ENCODE measurements around a stretch of chr15.

DNA sequence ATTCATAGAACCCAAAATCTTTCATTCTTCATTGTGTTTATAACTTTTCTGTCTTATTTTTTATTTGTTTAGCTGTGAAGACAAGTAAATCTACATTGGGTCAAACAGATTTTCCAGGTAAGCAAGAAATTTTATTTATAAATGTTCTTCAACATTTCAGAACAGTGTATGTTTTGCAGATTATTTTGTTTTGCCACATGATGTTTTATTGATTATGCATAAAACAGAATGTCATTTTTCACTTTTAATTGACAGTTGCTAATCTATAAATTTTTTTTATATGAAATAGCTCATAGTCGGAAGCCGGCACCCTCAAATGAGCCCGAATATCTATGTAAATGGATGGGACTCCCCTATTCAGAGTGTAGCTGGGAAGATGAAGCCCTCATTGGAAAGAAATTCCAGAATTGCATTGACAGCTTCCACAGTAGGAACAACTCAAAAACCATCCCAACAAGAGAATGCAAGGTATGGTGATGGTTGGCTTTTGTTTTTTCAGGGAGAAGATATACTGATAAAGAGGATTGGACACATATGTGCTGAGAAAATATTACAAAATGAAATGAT is 45.7 kb downstream of the CHD2 start:
- PRO-cap, result no peak
- RAMPAGE, long total RNA, 2 experiments, result no peak in any of the 2 experiments

GRCh38 chr15:92978075-92978546 is 78.0 kb downstream of the CHD2 start:
- PRO-cap, result no peak
- RAMPAGE, long total RNA, 2 experiments, result no peak in any of the 2 experiments

DNA sequence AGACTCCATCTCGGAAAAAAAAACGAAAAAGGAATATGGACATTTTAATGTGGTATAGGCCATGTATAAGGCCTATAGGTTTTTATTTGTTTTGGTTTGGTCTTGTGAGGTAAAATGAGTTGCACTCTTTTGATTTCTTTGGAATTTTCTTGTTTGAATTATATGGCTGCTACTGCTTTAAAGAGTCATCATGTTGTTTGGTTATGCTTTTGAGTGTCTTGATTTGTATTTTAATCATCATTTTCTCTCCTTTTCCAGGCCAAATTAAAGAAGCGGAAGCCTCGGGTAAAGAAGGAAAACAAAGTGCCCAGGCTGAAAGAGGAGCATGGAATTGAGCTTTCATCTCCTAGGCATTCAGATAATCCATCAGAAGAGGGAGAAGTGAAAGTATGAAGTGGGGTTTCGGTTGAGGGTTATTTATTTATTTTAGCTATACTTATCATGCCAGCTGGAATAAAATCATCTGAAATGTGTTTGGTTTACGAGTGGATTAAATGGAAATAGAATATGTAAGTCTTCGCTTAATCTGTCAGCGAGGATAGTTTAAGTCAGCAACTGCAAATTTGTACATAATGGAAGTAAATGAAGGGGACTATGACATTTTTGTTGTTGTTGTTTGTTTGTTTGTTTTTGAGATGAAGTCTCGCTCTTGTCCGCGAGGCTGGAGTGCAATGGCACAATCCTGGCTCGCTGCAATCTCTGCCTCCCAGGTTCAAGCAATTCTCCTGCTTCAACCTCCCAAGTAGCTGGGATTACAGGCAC is 88.6 kb downstream of the RGMA start:
- PRO-cap, result no peak
- RAMPAGE, long total RNA, 2 experiments, result start-site peak on the plus strand in 1 of 2 experiments, centred at position 220 of the sequence, 49 reads per replicate

- PRO-cap, result no peak
- RAMPAGE, long total RNA, 2 experiments, result no peak in any of the 2 experiments
These were observed 70.5 kb downstream of the MCTP2 start for GRCh38 chr15:94301818-94302397.

DNA sequence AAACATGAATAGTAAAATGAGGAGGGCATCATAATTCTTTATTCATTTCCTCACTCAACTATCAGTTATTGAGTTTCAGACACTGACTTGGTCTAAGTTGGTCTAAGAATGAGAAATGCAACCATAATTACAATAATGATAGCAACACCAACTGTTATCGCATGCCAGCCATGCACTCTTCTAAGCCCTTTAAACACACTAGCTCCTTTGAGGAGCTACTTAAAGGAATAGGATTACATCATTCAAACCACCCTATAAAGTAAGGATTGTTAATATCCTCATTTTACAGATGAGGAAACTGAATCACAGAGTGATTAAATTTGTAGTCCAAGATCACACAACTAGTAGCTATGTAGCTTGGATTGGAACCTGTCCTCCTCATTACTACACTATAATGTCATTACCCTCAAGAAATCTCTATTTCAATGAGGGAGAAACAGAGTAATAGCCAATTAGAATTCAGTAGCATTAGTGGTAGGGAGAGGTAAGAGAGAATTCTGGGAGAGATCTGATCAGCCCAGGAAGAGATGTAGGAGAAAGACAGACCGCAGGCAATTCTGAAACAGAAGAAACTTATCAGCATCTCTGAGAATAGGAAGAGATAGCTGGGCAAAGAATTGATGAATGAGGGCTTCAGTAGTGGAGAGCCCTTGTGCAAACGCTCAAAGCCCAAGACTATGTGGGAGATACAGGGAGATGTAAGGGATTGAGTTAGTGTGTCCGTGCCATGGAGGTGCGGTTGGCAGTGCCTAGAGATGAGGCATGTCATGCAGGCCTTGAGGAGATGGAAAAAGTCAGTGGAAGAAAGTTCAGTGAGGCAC is 228.5 kb downstream of the MCTP2 start:
- PRO-cap, result no peak
- RAMPAGE, long total RNA, 2 experiments, result no peak in any of the 2 experiments

- PRO-cap, result unidirectional peak, minus-strand start at chr15:95285210
- RAMPAGE, long total RNA, 2 experiments, result no peak in any of the 2 experiments
These were observed 1045.5 kb upstream of the NR2F2 start for GRCh38 chr15:95284897-95285553.

GRCh38 chr15:95289275-95289492 is 1041.3 kb upstream of the NR2F2 start:
- PRO-cap, result no peak
- RAMPAGE, long total RNA, 2 experiments, result no peak in any of the 2 experiments

- PRO-cap, result no peak
- RAMPAGE, long total RNA, 2 experiments, result no peak in any of the 2 experiments
These were observed 1028.2 kb upstream of the NR2F2 start for GRCh38 chr15:95302148-95302761.

GRCh38 chr15:95323777-95324089 is 1006.8 kb upstream of the NR2F2 start:
- PRO-cap, result no peak
- RAMPAGE, long total RNA, 2 experiments, result no peak in any of the 2 experiments

- PRO-cap, result no peak
- RAMPAGE, long total RNA, 2 experiments, result no peak in any of the 2 experiments
These were observed 1005.9 kb upstream of the NR2F2 start for GRCh38 chr15:95324420-95325213.

DNA sequence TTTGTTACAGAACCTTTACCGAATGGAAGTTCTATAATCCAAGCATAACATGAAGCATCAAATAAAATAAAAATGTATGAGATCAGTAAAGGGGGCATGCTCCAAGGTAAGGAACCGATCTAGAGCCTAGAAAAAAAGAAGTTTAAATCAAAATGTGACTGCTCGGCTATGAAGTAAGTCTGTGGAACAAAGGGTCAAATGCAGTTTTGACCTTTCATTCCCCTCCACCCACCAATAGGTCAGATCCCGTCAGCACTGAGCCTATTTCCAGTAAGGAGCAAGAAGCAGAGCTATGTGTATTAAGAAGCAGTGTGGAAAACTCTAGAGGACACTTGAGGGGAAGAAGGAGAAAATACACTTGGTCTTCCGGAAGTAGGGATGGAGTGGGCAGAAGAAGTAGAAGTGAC is 888.5 kb upstream of the NR2F2 start:
- PRO-cap, result unidirectional peak, plus-strand start at position 328 of the sequence
- RAMPAGE, long total RNA, 2 experiments, result no peak in any of the 2 experiments

DNA sequence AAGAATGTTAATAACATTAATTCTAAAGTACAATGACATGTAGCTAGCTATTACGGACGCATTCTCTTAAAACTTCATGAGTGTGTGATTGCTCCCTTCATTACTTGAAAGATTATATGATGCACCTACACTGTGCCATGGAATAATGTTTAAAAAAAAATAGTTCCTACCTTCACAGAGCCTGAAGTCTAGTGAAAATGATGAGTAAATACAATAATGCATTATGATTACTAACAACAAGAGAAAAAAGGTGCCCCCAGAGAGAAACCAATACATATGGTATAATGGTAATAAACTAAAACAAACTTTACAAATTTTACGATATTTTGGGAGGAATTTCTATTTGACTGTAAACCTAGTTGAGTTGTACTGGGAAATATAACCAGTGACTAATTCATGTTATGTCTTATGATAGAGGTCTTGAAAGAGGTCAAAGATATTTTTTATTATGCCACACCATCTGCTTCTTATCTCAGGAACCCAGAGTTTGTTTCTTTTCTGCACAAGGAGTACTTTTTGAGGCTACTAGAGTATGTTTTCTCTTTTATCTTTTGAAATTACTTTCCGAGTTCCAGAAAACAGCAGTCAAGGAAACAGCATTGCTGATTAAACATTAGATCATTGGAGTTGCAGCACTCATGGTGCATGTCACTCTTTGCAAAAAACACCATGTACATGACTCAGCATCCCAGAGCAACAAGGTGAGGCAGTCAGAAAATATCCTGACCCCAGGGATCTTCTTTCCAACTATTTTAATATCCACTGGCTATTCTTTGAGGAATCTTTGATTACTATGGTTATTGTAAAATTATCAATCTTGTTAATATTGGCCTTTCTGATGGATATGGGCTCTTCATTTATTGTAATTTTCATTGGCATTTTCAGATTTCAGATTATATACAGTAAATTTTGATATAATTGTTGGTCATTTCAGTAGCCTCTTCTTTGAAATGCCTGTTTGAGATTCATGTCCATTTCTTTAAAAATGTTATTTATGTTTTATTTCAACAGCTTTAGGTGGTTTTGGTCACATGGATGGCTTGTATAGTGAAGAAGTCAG is 645.8 kb upstream of the NR2F2 start:
- PRO-cap, result no peak
- RAMPAGE, long total RNA, 2 experiments, result no peak in any of the 2 experiments

GRCh38 chr15:95839810-95840596 is 490.5 kb upstream of the NR2F2 start:
- PRO-cap, result no peak
- RAMPAGE, long total RNA, 2 experiments, result no peak in any of the 2 experiments

DNA sequence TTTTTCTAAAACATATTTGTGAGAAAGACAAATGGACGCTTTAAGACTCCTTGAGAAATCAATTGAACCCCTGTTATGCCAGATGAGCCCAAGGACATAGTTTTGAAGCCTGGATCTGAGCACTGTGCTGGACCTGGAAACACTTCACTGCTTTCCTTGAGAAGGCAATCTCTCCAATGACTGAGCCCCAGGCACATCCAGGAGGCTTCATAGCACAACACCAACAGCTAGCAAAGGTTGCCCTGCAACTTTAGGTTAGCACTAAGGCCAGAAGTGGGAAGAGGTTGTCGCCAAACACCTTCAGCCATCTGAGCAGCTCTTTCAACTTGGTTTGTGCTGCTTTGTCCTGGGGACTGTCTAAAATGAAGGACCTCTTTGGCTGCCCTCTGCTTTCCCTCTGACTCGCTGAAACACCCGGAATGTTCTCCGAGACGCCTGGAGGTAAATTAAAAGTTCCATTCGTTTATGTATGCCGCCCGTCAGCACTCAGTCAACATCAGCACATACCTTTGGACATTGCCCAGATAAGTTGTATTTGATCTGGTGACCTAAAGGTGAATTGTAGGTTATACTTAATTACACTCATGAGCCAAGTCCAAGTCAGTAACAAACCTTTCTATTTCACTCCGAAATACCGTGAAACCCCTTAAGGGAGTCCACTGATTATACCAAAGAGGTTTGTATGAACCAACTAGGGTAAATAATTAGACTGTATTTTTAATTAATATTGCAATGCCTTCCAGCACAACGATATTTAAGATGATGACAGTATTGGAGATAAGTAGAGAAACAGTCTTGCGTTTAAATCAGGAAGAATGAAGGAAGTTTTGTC is 121.2 kb upstream of the NR2F2 start:
- PRO-cap, result no peak
- RAMPAGE, long total RNA, 2 experiments, result no peak in any of the 2 experiments

- PRO-cap, result no peak
- RAMPAGE, long total RNA, 2 experiments, result no peak in any of the 2 experiments
These were observed 53.2 kb upstream of the NR2F2 start for GRCh38 chr15:96277307-96277668.

DNA sequence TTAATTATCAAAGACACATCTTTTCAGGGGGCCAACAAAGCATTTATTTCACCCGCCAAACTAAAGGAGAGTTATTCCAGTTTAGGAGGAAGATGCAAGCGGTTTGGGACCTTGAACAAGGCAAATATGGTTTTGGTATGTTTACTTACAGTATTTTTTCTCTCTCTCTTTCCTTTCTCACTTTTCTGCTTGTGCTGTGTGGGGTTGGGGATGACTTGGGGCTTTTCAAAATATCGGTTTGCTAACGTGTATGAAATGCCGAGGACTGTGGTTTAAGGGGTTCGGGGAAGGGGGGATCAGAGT is 4.3 kb upstream of the NR2F2 start:
- PRO-cap, result no peak
- RAMPAGE, long total RNA, 2 experiments, result no peak in any of the 2 experiments

GRCh38 chr15:96338724-96339139 is 8.2 kb downstream of the NR2F2 start:
- PRO-cap, result unidirectional peak, minus-strand start at chr15:96338847
- RAMPAGE, long total RNA, 2 experiments, result no peak in any of the 2 experiments

DNA sequence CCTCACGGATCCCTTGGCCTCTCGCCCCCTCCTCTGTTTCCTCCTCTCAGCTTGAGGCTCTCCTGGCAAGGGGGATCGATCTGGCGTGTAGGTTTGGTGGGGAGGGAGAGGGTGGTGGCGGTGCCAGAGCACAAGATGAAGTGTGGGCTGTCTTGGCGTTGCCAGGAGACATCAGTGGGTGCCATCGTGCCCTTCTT is 14.2 kb downstream of the NR2F2 start:
- PRO-cap, result no peak
- RAMPAGE, long total RNA, 2 experiments, result no peak in any of the 2 experiments

- PRO-cap, result no peak
- RAMPAGE, long total RNA, 2 experiments, result no peak in any of the 2 experiments
These were observed 18.1 kb downstream of the NR2F2 start for GRCh38 chr15:96348366-96349289.

- PRO-cap, result no peak
- RAMPAGE, long total RNA, 2 experiments, result no peak in any of the 2 experiments
These were observed 31.9 kb downstream of the NR2F2 start for GRCh38 chr15:96362362-96362758.